ENCODE measurements around a stretch of chr2.

DNA sequence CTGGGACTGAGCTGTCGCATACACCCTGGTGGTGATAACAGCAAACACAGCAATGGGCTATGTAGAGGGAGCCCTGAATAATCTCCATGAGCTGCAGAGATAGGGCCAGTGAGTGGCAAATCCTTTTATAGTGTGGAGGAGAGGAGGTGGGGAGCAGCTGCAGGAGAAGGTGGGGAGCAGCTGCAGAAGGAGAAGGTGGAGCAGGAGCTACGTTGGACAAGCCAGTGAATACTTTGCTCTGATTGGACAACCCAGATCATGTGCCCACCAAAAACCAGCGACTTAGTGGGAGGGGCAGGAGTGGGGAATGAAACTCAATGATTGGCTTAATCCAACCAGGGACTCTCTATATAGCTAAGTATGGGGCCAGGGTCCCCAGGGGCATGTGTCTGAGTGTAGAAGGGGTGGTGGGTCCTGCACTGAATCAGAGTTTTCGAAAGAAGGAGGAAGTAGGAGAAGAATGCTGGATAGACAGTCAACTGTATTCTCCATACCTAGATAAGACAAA, 22.6 kb upstream of the ATP6V1E2 start:
- RRBS = no CpG with 5 or more reads among the region's 4 CpGs

GRCh38 chr2:46699989-46700405, 902 bp downstream of the SOCS5 start:
- RRBS = no CpG with 5 or more reads among the region's 6 CpGs

GRCh38 chr2:46914707-46915616, 644 bp downstream of the MCFD2 start:
- RRBS = 1% methylated on average over 10 of the region's 30 CpGs

GRCh38 chr2:46964976-46965737, 24.1 kb downstream of the TTC7A start:
- RRBS = no CpG with 5 or more reads among the region's 11 CpGs

DNA sequence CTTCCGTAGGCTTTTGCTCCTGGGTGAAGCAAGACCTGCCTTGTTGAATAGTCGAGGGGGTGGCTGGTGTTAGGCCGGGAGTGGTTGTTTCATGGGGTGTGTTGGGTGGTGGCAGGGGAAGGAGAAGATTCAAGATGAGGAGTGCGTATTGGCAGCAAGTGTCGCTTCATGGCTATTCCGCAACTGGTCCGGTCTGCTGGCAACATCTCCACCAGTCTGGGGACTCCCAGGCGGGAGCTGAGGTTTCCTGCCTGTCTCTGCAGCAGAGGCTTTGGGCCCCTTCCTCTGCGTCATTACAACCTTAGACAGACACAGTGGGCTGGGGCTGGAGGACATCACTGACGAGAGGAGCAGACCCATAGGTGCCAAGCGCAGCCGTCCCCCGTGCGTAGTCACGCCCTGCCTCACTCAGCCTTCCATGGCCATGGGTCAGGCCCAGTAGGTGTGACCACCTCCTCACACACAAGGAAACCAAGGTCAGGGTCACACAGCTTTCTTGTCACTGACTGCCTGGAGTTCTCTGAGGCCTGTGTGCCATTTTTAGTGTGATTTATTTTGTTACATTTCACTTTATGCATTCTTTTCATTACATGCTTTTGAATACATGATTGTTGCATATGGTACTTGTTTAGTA, 38.6 kb downstream of the TTC7A start:
- RRBS = 100% methylated on average over 1 of the region's 15 CpGs

DNA sequence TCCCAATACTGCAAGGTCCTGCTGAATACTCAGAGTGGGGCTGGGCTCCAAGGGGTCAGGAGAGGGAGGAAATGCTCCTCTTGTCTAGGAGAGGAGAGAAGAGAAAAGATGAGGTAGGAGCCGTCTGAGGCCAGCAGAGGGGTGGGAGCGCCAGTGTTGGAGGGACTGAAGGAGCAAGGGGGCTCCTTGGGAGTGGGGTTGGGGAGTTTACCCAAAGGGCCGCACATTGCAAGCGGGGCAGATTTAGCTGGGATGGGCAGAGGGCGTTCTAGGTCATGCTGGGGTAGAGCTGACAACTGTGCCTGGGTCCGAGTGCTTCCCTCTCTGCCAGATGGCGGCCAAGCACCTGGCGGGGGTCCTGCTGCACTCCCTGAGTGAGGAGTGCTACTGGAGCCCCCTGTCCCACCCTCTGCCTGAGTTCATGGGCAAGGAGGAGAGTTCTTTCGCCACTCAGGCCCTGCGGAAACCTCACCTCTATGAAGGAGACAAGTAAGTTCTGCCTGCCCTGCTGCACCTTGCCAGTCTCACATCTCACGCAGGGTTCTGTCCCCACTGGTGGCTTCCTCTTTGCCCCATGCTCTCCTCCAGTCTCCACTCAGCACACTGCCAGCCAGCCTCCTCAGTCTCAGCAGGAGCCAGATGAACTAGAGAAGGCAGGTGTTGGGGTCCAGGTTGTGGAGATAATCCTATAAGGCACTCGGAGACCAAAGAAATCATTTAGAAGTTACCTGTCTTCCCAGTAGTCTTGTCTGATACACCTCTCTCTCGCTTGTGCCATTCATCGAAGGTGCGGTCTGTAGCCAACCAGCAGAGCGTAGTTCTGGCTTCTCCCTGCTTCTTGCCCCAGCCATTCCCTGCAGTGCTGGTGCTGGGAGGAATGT, 53.2 kb downstream of the TTC7A start:
- RRBS = no CpG with 5 or more reads among the region's 16 CpGs

- RRBS = no CpG with 5 or more reads among the region's 10 CpGs
Measured at GRCh38 chr2:46994920-46995644, 54.1 kb downstream of the TTC7A start.

DNA sequence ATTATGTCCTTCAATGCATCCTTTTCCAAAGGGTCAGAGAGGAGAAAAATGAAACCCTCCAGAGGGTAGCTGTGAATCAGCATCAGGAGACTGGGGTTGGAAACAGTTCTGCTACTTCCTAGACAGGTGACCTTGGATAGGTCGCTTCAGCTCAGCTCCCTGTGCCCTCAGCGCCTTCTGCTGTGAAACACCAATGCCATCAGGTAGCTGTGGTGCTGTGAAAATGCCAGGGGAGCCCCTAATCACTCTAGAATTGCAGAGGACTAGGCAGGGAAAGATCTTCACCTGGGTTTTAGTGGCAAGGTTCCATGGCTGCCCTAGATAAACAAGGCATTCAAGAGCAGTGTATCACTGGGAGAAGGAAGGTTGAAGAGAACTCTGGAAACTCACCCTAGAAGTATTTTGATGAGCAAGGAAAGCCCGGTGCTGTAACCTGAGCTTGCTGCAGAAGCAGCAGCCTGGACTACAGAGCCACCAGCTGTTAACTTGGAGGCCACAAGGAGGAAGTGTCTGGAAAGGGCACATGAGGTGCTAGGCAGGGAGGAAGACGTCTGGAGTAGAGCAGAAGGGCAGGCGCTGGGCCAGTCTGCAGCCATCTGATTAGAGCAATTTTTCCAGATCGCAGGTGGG, 75.3 kb downstream of the TTC7A start:
- RRBS = no CpG with 5 or more reads among the region's 6 CpGs

DNA sequence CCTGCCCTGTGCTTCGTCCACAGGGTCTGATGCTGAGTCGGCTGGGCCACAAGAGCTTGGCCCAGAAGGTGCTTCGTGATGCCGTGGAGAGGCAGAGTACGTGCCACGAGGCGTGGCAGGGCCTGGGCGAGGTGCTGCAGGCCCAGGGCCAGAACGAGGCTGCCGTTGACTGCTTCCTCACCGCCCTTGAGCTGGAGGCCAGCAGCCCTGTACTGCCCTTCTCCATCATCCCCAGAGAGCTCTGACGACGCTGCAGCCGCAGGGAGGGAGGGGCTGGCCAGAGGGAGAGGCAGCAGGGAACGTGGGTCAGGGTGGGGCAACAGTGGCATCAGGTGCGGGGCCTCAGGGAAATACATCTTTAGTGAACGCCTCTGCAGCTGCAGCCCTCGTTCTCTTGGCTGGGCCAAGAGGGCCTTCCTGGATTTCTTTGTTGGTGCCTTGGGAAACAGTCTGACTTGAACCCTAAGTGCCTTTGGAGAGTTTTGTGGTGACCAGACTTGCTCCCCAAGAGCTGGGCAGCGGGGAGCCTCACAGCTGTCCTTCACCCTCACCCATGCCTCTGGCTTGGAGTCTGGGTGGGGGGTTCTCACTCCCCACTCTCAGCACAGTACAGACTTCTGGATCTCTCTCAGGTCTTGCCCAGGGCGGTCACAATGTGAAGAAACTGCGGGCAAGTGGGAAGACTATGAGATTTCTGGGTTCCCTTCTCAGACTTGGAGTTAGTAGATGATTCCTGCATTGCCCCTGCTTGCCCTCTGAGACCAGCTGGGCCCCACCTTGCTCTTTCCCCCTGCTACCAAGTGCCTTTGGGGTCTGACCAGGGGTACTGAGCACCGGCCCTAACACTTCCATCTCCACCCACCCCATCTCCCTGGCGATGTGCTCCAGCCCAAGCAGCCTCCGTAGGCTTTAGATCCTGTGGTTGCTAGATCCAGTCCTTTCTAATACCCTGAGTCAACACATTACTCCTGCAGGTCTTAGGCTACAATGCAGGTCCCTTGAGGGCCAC, 81.1 kb downstream of the STPG4 start:
- RRBS = no CpG with 5 or more reads among the region's 24 CpGs

DNA sequence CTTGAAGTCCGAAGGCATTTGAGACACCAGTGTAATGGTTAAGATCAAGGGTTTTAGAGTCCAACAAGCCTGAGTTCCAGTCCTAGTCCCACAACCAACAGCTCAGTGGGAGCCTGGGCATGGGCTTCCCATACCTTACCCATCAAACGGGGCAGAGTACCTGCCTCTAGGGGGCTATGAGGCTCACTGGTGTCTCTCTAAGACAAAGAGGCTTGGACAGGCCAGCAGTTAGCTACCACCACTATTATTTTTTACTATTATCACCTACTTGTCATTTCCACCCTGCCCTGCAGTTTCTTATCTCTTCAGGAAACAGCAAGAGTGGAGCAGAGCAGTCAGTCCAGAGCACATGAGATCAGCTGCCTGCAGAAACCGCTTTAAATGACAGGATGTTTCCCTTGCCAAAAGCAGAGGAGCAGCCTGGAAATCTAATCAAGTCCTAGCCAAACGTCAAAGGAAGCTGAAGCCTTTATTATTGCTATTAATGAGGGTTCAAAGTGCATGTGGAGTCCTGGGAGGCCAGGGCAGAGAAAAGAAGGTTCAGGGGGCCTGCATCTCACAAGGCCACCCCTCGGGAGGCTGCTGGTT, 66.6 kb downstream of the STPG4 start:
- RRBS = no CpG with 5 or more reads among the region's 5 CpGs

GRCh38 chr2:47174092-47174502, 2.2 kb downstream of the CALM2 start:
- RRBS = 2% methylated on average over 2 of the region's 5 CpGs

- RRBS = no CpG with 5 or more reads among the region's 16 CpGs
Measured at GRCh38 chr2:47177040-47177663, 841 bp upstream of the CALM2 start.

DNA sequence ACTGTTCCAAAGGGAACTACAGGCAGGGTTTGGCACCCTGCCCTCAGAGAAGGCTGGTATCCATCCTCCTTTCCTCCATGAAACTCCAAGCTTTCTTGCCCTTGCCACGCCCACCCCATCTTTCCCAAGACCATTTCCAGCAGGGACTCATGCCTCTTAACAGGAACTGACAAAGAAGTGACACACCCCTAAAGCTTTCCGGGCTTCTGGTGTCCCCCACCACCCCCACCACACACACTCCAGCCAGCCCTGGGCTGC, 93.3 kb upstream of the CALM2 start:
- RRBS = no CpG with 5 or more reads among the region's 2 CpGs

DNA sequence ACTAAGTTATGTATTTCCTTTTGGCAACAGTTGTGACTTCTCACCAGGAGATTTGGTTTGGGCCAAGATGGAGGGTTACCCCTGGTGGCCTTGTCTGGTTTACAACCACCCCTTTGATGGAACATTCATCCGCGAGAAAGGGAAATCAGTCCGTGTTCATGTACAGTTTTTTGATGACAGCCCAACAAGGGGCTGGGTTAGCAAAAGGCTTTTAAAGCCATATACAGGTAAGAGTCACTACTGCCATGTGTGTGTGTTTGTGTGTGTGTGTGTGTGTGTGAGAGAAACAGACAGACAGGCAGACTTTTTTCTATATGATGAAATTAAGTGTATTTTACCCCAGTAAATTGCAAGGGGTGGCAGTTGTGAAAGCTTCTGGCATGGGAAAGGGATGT, 7.9 kb downstream of the MSH6 start:
- RRBS = no CpG with 5 or more reads among the region's 3 CpGs

- RRBS = no CpG with 5 or more reads among the region's 6 CpGs
Measured at GRCh38 chr2:47878880-47879712, 27.2 kb downstream of the FBXO11 start.

DNA sequence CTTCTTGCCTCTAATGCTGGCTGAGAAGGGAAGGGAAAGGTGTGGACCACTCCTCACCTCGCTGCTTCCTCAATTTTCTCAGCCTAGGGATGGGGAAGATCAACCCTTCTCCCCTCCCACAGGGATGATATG, 598 bp downstream of the PPP1R21 start:
- RRBS = no CpG with 5 or more reads among the region's 1 CpG

DNA sequence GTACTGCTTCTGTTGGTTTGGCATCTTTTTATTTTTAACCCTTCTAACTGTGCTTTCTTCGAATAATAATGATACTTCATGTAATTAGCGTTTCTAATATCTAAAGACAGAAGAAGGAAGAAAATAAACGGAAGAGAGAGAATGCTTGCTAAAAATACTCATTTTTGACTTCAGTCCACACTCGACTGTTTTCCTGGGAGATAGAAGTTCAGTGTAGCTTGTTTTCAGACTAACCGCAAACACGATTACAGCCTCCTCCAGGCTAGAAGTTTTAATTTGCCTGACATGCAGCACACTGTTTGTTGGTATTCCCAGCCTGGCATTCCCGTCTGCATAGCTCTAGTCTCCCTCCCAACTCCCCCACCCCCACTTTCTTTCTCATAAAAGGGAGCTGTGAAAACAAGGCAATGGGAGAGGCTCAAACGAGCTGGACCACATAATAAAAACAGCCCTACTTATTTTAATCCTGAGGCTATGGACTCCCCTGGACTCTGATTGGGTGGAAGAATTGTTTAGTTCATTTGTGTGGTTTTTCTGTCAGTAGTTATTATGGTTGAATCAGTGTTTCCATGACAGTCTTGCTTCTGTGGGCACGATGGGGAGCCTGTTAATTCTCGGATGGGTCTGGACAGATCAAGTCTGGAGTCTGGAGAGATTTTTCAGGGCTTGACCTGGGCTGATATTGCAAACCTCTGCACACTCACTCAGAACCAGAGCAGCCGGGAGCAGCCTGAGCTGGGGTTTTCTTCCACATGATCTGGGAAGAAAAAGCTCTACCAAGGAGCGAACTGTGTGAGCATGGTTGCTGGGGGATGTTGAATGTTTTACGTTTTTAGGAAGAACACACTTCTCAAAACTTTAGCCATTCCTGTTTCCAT, 1.2 kb downstream of the STON1 start:
- RRBS = no CpG with 5 or more reads among the region's 13 CpGs

DNA sequence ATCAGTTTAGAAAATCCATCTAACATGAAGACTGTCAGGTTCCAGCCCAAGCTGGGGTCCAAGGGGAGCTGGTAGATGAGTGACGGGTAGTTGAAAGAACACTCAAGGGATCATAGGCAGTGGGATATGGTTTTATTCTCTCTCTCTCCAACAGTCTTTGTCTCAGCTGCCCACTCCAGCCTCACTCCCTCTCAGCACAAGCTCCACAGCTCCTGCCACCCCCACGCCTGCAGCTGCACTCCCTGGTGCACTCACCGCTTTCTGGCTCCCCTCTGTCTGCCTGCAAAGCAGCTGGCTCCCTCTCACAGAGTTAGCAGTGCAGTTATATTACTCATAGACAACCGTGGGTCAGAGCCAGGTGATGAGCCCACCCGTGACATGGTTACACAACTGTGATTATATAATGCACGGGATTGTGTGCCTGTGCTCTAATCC, 277.0 kb upstream of the CHAC2 start:
- RRBS = no CpG with 5 or more reads among the region's 6 CpGs

GRCh38 chr2:53714124-53714656, 53.4 kb upstream of the CHAC2 start:
- RRBS = 85% methylated on average over 2 of the region's 6 CpGs

DNA sequence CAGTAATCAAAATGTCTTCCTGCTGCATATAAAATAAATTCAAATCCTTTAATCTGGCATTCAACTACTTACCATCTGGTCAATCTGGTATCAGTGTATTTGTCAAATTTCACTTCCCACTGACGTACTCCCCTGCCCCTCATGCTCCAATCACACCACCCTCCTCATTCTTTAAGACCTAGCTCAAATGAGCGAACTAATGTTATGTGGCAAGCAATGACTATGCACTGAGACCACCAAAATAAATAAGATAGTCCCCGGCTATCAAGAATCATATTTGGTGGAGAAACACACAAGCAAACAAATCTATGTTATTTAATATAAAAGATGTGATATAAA, 6.6 kb downstream of the ASB3 start:
- RRBS = no CpG with 5 or more reads among the region's 3 CpGs